Omental fat pad (tissue), 4 donors: ENCODE measurements around a stretch of chr4.

GRCh38 chr4:74166444-74167590 is 8.9 kb downstream of the MTHFD2L start:
- PRO-cap = no peak
- RAMPAGE, long total RNA, 4 experiments = no peak in any of the 4 experiments

DNA sequence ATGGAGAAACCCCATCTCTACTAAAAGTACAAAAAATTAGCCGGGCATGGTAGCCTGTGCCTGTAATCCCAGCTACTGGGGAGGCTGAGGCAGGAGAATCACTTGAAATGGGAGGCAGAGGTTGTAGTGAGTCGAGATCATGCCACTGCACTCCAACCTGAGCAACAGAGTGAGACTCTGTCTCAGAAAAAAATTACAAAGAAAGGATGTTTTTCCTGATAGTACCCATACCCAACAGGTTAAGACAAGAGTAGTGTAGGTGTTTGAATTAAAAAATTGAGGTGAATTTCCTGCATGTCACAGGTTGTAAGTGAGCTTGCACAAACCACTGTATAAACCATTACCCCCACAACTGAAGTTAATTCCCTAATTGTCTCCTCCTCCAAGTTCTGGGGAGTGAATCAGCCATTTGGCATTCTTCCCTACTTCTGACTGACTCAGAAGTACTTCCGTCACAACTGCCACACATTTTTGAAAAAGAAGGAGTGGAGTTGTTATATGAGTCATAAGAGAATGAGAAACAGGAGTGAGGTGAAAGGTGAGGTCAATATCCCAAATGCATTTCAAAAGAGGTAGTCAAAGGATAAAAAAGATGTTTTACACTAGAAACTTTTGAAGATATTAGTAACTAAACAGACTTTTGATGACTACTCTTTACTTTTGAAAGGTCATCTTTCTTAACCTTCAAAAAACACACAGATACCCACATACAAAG is 134.6 kb downstream of the BTC start:
- PRO-cap = no peak
- RAMPAGE, long total RNA, 4 experiments = no peak in any of the 4 experiments

DNA sequence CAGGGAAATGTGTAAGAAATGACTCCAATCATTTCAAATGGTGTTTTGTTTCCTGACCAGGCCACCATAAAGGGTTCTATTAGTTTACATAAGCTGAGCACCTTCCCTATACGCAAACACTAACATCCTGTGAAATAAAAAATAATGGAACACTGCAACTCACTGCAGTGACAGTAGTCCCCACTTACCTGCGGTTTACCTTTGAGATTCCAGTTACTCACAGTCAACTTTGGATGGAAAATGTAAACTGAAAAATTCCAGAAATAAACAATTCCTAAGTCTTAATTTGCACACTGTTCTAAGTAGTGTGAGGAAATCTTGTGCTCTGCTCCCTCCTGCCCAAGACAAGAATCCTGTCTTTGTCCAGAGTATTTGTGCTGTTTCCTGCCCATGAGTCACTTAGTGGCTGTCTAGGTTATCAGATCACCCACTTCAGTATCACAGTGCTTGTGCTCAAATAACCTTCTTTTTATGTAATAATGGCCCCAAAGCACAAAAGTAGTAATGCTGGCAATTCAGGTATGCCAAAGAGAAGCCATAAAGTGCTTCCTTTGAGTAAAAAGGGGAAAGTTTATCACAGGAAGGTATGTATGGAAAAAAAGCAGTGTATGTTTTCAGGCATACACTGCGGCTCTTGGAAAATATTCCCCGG is 265.2 kb downstream of the RCHY1 start:
- PRO-cap = no peak
- RAMPAGE, long total RNA, 4 experiments = no peak in any of the 4 experiments

- PRO-cap = no peak
- RAMPAGE, long total RNA, 4 experiments = no peak in any of the 4 experiments
Measured at GRCh38 chr4:75249841-75250275, 264.3 kb downstream of the RCHY1 start.

DNA sequence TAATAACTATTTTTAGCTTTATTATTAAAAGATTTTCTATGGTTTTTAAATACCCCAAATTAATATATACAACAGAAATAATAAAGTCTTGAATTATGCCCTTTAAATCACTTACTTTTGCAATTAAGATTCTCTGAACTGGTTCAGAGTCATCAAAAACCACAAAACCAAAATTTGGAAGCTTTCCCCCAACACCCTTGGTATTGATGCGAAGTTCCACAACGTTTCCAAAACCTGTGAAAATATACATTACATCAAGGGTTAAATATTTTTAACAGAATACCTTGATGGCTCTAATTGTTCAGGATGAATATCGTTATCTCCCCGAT is 15.9 kb upstream of the CDKL2 start:
- PRO-cap = no peak
- RAMPAGE, long total RNA, 4 experiments = no peak in any of the 4 experiments

DNA sequence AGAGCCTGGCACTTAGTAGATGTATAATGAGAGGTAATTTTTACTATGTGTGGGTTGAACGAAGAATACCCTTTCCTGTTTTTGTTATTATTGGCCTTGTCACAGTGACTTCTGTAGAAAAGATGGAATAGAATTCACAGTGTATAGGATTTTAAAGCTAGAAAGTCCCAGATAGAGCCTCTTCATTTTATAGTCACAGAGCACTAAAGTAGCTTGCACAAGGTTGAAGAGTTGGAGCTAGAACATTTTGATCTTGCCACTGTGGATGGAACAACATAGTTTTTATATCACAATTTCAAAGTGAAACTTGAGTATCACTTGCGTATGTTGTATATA is 2.6 kb downstream of the USO1 start:
- PRO-cap = no peak
- RAMPAGE, long total RNA, 4 experiments = no peak in any of the 4 experiments

DNA sequence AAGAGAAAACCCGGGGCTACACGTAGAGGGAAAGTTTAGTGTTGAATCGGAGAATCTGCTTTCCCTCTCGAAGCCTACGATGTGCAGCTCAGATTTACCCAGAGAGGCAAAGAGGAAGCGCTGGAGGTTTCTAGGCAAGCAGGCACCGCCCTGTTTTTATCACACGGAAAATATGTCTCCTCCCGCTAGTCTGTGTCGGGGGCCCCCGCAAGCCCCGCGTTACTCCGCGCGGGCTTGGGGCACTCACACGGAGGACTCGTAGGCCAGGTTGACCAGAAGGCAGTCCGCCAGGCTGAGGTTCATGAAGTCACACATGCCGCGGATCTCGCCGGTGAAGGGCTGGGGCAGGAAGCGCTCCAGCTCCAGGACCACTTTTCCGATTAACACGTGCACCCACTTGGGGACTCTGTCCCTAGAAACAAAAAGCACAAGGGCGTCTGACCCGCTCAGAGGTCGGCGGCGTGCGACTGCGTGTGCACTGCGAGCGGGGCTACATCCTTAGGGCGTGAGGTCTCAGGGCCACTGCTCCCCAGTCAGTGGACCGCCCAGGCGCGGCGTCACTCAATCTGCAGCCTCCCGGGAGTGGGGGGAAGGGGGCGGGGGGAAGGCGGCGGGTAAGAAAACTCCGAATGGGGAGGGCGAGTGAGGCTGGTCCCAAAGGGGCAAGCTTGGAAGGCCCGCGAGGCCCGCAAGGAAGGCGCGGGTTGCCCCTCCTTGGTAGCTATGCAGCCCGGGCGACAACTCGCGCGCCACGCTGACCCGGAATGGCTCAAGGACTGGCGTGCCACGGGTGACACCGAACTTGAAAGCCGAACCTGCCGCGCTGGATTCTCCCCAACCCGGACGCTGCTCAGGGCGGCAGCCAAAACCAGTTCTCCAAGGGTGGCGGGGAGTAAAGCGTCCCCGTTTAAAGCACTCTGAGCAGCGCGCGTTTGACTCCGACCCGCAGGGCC is 783 bp downstream of the NAAA start:
- PRO-cap = no peak
- RAMPAGE, long total RNA, 4 experiments = no peak in any of the 4 experiments

GRCh38 chr4:76235930-76236098 is 15.7 kb upstream of the FAM47E start:
- PRO-cap = no peak
- RAMPAGE, long total RNA, 4 experiments = no peak in any of the 4 experiments

GRCh38 chr4:76449960-76450361 is 14.9 kb downstream of the SHROOM3 start:
- PRO-cap = no peak
- RAMPAGE, long total RNA, 4 experiments = no peak in any of the 4 experiments

DNA sequence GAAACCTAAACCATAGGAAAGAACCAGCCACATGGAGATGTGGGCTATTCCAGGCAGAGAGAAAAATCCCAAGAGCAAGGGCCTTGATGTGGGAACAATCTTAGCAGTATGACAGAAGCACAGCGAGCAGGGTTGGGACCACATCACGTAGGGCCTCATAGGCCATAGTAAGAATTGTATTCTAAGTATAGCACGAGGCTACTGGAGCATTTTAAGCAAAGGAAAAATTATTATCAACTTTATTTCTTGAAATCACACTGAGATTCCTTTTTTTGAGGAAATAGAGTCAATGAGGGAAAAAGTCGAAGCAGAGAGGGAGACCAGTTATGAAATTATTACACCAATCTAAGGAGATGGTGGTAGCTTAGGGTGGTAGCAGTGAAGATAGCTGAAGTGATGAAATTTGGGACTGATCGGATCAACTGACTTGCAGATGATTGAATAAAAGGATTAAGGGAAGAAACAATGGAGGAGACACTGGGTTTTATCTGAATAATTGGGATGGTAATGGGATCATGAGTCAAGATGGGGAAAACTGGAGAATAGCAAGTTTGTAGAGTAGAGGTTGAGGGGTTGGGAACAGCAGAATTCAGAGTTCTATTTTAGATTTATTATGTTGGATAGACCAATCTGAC is 196.6 kb downstream of the SHROOM3 start:
- PRO-cap = no peak
- RAMPAGE, long total RNA, 4 experiments = no peak in any of the 4 experiments

DNA sequence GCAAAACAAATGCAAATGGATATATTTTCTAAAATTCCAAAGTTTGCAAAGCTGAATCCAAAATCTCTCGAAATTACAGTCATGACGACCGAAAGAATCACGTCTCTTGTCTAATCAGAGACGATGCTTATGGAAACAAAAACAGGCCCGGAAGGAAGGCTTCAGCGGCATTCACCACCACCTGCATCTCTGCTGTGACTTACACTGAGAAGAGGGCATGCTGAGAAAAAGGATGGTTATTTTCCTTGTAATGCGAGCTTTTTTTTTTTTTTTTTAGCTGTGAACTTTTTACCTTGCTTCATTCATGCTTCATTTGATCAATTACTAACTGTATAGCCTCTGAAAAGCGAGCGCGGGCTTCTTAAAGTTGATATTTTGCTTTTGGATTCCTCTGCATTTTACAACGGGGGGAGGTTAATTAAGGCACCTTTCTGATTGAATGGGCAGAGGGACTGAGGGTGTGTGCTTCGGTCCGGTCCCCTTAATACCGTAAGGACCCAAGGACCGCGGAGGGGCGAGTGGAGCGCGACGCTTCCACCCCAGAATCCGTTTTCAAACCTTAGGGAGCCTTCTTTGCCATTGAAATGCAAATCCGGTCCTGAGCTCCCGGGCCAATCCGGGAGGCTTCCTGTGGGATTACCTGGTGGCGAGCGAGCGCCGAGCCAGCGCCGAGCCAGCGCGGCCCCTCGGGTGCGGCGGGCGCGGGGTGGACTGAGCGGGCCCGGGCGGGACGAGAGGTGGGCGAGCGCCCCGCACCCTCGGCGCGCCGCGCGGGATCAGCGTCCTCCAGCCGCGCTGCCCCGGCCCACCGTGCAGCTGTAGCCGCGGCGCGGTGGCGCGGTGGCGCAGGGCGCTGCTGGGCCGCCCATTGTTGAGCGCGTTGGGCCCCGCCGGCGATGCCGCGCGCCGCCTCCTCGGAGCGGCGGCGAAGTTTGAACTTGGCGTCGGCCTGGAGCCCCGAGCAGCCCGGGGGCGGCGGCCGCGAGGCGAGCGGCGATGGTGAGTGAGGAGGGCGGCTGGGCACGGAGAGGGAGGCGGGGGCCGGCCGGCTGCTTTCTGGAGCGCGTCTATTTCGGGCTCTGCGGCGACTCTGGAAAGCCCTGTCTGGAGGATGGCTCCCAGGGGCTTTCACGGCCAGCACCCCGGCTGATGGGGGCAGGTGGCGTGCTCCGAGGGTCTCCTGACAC is 208.8 kb downstream of the SOWAHB start:
- PRO-cap = no peak
- RAMPAGE, long total RNA, 4 experiments = no peak in any of the 4 experiments

DNA sequence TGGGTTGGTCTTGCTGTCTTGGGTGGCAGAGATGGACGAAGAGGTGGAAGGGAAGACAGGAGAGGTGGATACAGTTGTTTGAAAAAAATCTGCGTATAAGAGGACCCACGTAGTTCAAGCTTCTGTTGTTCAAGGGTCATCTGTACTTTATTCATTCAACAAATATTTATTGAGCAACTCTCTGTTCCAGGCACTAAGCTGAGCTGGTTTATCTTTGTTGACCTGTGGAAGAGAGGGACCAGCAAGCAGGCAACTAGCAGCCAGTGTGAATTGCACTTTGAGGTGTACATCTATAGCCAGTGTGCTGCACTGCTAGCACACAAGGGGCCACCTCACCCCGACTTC is 191.4 kb downstream of the SOWAHB start:
- PRO-cap = no peak
- RAMPAGE, long total RNA, 4 experiments = no peak in any of the 4 experiments

- PRO-cap = no peak
- RAMPAGE, long total RNA, 4 experiments = no peak in any of the 4 experiments
Measured at GRCh38 chr4:76715727-76716715, 181.9 kb downstream of the SOWAHB start.

GRCh38 chr4:76738313-76739030 is 159.5 kb downstream of the SOWAHB start:
- PRO-cap = no peak
- RAMPAGE, long total RNA, 4 experiments = no peak in any of the 4 experiments

DNA sequence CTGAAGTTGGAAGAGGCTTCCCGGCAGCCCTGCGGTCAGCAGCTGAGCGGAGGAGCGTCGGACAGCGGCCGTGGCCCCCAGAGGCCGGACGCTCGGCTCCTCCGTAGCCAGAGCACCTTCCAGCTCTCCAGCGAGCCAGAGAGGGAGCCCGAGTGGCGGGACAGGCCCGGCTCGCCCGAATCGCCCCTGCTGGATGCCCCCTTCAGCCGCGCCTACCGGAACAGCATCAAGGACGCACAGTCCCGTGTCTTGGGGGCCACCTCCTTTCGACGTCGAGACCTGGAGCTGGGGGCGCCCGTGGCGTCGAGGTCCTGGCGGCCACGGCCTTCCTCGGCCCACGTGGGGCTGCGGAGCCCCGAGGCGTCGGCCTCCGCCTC is 157.2 kb downstream of the SOWAHB start:
- PRO-cap = no peak
- RAMPAGE, long total RNA, 4 experiments = no peak in any of the 4 experiments

GRCh38 chr4:76753099-76753608 is 144.8 kb downstream of the SOWAHB start:
- PRO-cap = no peak
- RAMPAGE, long total RNA, 4 experiments = no peak in any of the 4 experiments

DNA sequence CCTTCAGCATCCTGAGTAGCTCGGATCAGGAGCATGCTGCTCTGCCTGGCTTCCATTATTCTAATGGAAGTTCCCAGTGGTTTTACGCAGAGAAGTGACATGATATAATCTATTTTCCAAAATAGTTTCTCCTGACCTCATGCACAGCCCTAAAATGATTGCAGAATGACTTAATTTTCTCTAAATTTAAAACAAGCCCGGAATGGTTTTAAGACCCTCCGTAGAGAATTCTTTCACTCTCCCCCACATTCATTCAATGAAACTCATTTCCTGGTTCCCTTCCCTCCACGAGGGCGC is 86.4 kb downstream of the SOWAHB start:
- PRO-cap = no peak
- RAMPAGE, long total RNA, 4 experiments = no peak in any of the 4 experiments

- PRO-cap = no peak
- RAMPAGE, long total RNA, 4 experiments = no peak in any of the 4 experiments
Measured at GRCh38 chr4:77034367-77035212, 41.2 kb downstream of the CCNI start.

DNA sequence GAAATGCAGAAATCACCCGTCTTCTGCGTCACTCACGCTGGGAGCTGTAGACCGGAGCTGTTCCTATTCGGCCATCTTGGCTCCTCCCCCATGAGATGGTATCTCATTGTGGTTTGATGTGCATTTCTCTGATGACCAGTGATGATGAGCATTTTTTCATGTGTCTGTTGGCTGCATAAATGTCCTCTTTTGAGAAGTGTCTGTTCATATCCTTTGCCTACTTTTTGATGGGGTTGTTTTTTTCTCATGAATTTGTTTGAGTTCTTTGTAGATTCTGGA is 86.4 kb upstream of the CXCL13 start:
- PRO-cap = no peak
- RAMPAGE, long total RNA, 4 experiments = no peak in any of the 4 experiments

DNA sequence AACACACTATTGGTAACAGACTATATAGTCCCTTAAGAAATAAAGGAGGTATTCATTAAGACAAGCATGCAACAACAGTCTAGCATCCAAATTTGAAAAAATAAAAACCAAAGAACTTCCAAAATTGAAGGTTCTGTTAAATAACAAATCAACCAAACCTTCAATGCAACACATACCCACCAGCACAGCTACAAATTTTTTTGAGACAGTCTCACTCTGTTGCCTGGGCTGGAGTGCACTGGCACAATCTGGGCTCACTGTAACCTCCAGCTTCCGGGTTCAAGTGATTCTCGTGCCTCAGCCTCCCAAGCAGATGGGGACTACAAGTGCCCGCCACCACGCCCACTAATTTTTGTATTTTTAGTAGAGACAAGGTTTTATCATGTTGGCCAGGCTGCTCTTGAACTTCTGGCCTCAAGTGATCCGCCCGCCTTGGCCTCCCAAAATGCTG is 61.6 kb downstream of the CNOT6L start:
- PRO-cap = no peak
- RAMPAGE, long total RNA, 4 experiments = no peak in any of the 4 experiments